ENCODE measurements around the gene CIZ1.

GRCh38 chr9:127833830-127834164, 20.7 kb downstream of the ENG start:
- PRO-cap: no peak
- RAMPAGE, long total RNA, 4 experiments: no peak in any of the 4 experiments

DNA sequence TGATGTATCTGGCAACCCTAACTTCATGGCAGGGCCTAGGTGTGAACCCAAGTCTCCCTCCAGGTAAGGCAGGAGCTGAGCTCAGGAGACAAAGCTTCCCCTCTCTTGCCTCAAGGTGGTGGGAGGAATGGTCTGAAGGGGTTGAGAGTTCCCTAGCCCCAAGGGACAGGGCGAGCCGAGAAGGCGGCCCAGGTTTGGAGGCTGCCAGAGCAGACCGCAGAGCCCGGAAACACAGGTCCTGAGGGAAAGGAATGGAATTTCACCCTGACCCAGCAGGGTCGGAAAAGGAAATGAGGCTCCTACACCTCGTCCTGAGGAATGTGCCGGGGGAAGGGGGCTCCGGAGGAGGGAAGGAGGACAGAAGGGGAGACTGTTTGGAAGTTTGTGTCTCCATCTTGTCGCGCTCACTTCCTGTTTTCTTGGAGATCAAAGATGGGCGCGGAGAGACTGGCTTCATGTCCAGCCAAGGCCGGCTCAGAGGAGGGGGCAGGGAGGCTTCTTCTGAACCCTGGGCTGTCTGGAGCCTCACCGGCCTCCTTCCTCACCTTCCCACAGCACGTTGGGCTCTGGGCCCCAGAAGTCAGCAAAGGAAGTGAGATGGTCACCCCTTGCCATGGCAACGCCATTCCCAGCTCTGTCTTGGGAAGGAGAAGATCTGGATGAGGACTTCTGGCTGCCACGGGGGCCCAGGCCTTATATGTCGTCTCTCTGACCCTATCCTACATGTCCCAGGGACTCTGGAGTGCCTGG, 9.5 kb downstream of the ENG start:
- PRO-cap: no peak
- RAMPAGE, long total RNA, 4 experiments: no peak in any of the 4 experiments

GRCh38 chr9:127904138-127904349, 4.6 kb upstream of the ST6GALNAC6 start:
- PRO-cap: no peak
- RAMPAGE, long total RNA, 4 experiments: no peak in any of the 4 experiments

GRCh38 chr9:127926037-127926833, 4.3 kb downstream of the PIP5KL1 start:
- PRO-cap: no peak
- RAMPAGE, long total RNA, 4 experiments: no peak in any of the 4 experiments

DNA sequence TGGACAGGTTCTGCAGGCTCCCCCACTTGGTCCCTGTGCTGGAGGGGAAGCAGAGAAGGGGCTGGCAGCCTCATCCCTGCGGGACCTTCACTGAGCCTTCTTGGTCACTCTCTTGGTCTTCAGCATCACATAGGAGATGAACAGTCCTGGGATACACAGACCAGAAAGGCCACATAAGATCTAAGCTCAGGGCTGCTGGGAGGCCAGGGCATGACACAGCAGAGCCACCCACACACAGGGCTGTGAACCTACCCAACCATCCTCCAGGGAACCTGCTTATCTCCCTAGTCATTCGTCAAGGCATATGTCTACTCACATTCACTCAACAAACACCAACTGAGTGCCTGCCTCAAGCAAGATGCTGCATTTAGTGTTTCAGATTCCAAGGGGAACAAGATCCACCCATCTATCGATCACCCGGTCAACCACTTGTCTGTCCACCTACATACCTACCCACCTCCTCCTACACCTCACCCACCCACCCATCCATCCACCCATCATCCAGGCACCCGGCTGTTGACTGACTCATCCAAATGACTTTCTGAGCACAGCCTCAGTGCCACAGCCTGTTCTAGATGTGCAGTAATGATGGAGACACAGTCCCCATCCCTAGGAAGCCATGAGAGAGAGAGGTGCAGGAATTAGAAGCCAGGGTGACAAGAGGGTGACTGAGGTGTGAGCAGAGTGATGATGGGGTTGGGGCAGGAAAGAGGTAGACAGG, 1.9 kb downstream of the DPM2 start:
- PRO-cap: no peak
- RAMPAGE, long total RNA, 4 experiments: no peak in any of the 4 experiments

DNA sequence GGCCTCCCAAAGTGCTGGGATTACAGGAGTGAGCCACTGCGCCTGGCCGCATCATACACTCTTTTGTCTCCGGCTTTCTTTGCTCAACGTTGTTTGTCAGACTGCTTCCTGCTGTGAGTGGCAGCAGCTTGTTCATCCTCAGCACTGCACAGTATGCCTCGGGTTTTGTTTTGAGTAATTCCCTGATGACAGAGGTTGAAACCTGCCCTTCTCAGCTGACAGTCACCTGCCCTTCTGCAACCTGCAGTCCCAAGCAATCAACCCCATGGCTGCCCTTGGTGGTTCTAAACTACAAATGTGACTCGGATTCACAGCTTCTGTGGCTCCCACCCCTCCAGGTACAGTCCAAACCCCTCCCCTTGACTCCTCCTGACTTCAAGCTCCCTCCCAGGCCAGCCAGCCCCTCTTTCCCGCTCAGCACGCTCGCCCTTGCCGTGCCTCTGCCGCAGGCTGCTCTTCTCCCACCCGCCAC, 10.4 kb downstream of the EEIG1 start:
- PRO-cap: no peak
- RAMPAGE, long total RNA, 4 experiments: no peak in any of the 4 experiments

DNA sequence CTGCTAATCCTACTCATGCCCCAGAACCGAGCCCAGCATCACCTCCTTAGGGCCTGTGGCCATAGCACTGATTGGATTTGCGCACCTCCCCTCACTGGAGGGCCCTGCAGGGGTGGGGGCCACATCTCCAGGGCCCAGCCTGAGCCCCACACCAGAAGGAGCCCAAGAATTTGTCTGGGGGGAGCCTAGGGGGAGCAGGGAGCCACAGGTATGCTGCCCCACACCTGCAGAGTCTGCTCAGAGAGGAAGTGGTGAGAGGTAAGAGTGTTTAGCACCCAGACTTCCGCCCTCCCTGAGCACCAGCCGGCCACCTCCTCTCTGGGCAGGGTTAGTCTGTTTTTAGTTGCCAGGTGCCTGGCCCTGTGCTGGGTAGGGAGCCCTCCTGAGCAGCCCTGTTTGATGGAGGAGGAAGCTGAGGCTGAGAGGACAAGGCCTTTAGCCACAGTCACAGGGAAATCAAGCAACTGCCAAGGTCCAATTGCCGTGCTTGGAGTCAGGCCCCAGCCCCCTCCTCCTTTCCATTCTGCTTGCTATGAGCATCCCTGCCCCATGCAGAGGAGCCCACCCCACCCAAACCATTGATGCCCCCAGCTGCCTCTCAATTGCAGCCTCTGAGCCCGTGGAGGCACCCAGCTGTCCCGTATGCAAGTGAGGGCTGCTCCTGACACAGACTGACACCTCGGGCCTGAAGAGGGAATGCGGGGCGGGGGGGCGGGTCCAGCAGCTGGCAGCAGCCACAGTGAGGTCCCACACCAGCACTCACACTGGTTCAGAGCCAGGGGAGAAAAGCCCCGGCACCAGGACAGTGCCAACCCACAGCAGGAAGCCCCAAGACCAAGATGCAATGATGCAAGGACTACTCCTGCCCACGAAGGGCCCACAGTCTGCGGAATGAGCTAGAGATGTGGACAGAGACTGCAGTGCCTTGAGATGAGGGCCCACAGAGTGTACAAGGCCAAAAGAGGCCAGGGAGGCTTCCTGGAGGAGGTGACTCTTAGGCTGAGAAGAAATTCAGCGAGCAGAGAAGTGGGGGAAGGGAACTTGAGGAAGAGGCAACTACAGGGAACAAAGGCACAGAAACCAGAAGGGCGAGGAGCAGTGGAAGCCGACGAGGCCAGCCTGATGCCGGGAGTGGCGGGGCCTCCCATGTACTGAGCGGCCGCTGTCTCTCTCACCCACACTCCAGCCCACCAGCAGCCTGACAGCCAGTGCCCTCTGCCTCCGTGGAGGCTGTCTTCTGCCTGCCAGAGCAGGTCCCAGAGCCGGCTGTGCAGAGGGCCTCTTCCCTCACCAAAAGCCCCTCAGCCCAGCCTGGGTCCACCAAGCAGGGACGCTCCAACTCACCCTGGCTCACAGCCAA, 9.5 kb downstream of the EEIG1 start:
- PRO-cap: no peak
- RAMPAGE, long total RNA, 4 experiments: no peak in any of the 4 experiments

DNA sequence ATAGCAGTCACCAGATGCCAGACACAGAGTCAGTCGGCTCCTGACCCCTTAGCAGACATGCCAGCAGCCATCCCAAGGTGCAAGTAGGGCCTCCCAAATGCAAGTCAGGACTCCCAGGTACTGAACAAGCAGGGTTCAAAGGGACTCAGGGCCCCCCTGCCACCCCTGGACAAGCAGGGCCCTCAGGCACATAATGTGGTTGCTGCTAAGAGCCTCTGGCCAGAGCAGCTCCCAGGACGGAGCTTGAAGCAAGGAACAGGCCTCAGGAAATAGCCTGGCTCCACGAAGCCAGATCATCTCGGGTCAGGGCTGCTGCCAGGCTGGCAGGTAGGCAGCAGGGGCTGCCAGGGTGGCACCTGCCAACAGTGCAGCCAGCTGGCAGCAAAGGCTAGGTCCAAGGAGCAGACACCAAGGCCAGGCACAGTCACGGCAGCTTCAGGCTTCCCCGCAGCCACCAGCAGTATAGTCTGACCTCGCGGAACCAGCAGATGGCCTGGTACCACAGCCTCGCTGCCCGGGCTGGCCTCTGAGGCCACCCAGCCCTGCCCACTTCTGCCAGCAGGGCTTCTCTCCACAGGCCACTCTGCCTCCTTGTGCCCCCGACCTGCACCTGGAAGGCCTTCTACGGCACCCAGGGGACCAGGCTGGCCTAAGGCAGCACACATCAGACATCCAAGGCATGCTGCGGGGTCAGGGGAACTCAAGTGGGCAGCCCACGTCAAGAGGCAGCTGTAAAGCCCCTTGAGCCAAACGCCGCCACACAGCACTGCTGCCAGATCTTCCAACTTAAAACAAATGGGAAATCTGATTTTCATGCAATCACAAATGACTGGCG, 7.4 kb downstream of the EEIG1 start:
- PRO-cap: no peak
- RAMPAGE, long total RNA, 4 experiments: no peak in any of the 4 experiments

- PRO-cap: no peak
- RAMPAGE, long total RNA, 4 experiments: no peak in any of the 4 experiments
Observed at GRCh38 chr9:127976294-127976981, 4.4 kb downstream of the EEIG1 start.

DNA sequence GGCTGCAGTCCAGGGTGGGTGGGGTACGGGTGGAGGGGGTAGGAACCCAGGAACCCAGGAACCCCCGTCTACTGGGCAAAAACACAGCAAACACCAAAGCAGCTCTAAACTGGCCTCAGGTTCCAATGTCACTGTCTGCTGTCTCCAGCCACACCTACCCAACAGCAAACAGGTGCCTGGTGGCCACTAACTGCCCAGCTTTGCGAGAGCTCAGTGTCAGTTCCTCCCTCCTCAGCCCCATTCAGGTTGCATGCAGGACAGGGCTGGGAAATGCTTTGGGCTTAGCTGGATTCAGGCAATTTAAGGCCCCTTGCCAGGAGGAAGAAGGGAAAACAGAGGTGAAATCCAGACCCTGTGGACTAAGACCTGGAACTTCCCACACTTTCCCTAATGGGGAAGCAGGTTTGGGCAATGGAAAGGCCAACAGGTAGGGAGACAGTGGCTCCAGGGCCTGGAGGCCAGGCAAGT, 3.8 kb downstream of the EEIG1 start:
- PRO-cap: no peak
- RAMPAGE, long total RNA, 4 experiments: no peak in any of the 4 experiments

- PRO-cap: no peak
- RAMPAGE, long total RNA, 4 experiments: no peak in any of the 4 experiments
Observed at GRCh38 chr9:127979020-127979866, 1.5 kb downstream of the EEIG1 start.

- PRO-cap: unidirectional peak, minus-strand start at chr9:127980533
- RAMPAGE, long total RNA, 4 experiments: no peak in any of the 4 experiments
Observed at GRCh38 chr9:127979867-127980897, 607 bp downstream of the EEIG1 start.

- PRO-cap: no peak
- RAMPAGE, long total RNA, 4 experiments: no peak in any of the 4 experiments
Observed at GRCh38 chr9:128062059-128062718, 4.9 kb downstream of the NAIF1 start.

DNA sequence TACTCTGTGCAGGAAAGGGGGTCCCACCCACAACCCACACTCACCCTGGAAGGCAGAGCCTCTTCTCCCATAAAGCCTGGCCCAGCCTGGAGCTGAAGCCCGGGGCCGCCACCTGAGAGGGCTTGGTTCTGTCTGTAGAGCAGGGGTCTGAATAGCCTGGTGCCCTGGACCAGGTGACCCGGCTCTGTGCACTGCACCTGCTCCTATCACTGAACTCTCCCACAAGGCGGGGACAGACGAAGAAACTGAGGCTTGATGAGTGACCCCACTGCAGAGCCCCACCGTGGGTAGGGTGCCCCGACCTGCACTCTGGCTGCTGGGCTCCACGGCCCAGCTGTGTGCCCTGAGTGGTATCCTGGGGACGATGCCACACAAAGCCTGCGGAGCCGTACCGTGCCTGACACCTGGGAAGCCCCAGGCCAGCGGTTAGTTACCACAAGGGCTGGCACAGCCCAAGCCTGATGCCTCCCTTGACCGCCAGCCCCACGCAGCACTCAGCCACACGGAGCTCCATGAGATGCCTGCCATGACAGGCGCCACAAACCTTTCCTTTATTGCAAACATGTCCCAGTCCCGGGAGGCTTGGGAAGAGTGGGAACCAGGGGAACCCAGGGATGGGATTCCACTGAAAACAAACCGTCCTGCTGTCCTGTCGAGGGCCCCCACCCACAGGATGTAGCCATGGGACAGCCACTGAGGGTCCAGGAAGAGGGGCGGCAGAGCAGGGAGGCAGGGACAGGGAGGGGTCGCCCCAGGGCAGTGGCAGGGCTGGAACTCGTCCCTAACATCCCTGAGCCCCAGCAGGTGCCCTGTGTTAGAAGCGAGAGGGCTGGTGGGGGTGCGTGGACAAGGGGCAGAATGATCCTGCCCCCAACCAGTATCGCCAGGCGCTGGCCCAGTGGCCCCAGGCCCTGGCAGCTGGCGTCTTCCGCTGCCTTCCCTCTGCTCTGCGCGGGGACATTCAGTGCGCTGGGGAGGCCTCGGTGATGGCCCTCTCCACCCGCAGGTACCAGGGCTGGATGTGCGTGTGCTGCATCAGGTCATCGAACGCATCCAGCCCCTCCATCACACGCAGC, 7.0 kb downstream of the PTGES2 start:
- PRO-cap: no peak
- RAMPAGE, long total RNA, 4 experiments: no peak in any of the 4 experiments

DNA sequence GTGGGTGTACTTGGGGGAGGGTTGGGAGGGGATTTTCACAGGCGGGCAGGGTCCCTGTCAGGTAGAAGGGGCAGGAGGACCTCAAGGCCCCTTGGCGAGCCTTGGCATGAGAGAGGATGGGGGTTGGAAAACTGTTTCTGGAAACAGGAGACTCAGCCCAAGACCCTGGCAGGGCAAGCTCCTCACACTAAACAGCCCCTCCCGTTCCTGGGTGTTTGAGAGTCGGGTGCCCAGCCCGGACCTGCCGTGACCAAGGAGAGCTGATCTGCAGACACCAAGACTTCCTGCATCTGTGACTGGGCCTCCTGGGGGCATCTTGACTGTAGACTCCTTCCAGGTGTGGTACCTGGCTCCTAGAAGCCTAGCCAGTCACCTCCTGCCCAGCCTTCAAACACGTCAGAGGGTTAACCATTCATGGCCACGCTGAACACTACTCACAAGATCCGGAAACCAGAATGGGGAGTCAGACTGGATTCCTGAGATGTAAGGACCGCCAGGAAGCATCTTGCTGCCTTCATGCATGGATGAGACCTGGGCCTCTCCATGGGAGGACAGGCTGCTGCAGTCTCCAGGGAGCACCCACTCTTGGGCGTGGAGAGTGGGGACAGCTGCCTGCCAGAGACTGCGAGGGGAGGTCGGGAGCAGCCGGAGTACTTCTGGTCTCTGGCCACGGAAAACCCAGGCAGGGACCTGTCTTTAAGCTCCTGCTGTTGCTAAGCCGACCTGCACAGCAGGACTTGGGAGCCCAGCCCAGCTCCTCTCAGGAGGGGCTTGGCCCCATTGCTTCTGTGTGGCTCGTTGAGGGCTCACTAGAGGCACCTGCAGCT, 3.7 kb upstream of the LCN2 start:
- PRO-cap: no peak
- RAMPAGE, long total RNA, 4 experiments: no peak in any of the 4 experiments

- PRO-cap: no peak
- RAMPAGE, long total RNA, 4 experiments: no peak in any of the 4 experiments
Observed at GRCh38 chr9:128185499-128186009, 5.8 kb downstream of the CIZ1 start.

DNA sequence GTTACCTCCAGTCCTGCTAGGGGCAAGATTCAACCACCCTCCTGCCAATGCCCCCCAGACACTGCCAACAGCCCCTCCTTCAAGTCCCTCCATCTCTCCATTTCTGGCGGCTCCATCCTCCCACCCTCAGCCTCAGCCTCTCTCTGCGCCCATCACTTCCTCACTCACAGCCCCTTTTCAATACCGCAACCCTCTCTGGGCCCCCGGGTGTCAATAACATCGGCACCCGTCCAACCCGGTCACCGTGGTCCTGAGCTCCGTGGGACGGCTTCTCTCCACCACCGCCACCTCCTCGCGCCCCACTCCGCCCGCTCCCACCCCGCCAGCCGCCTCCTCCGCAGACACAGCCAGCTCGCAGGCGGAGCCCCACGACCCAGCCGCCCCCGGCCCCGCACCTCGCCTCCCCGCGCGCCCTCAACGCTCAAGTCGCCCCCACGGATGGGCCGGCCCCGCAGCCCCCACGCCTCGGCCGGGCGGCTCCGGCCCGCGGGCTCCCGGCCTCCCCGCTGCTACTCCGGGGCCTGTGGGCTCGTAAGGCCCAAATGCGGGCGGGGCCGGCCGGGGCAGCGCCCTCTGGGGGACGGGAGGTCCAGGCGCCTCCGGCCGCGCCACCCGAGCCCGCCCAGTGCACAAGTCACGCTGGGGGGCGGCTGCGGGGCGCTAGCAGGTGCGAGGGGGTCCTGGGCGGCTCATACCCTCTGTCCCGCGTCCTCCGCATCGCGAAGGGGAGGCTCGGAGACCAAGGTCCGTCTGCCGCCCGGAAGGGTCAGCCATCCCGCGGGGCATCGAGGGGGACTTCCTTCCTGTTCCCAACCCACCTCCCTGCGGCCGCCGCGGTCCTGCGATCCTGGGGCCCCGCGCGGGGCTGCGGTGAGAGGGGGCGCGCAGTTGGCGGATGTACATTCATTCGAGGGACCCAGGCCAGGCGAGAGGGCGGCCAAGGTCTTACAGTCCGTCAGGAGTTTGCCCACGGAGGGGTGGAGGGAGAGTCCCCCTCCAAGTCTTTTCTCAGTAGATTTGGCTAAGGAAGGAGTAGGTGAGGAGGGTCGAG, at the start of gene CIZ1:
CIZ1 (minus strand) TSS at position 536 of the 1,051 bp plus-strand sequence.
- PRO-cap: unidirectional peak, minus-strand start at position 515 of the sequence
- RAMPAGE, long total RNA, 4 experiments: start-site peak on the plus strand in 1 of 4 experiments, centred at position 609 of the sequence, 7 reads per replicate; start-site peak on the minus strand in 2 of 4 experiments, centred at positions 481 to 482 of the sequence, 19 to 24 reads per replicate

GRCh38 chr9:128405654-128406290, 14.9 kb upstream of the CERCAM start:
- PRO-cap: no peak
- RAMPAGE, long total RNA, 4 experiments: no peak in any of the 4 experiments

DNA sequence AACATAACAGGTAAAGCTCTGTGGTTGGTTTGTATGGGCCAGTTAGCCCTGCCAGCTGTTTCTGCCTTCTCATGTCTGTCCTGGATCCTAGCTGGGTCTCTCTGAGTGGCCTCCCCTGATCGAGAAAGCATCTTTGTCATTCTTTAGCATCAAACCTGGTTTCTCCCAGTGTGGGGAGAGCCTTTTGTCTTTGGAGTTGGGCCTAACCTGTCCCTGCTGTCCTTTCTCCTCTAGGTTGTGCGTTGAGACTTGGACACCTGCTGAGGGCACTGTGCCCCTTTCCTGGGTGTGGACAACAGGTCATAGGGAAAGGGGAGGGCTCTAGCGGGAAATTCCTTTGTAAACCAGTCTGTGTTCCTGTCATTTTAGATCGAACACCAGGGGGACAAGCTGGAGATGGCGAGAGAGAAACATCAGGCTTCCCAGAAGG, 8.8 kb upstream of the GLE1 start:
- PRO-cap: no peak
- RAMPAGE, long total RNA, 4 experiments: no peak in any of the 4 experiments

DNA sequence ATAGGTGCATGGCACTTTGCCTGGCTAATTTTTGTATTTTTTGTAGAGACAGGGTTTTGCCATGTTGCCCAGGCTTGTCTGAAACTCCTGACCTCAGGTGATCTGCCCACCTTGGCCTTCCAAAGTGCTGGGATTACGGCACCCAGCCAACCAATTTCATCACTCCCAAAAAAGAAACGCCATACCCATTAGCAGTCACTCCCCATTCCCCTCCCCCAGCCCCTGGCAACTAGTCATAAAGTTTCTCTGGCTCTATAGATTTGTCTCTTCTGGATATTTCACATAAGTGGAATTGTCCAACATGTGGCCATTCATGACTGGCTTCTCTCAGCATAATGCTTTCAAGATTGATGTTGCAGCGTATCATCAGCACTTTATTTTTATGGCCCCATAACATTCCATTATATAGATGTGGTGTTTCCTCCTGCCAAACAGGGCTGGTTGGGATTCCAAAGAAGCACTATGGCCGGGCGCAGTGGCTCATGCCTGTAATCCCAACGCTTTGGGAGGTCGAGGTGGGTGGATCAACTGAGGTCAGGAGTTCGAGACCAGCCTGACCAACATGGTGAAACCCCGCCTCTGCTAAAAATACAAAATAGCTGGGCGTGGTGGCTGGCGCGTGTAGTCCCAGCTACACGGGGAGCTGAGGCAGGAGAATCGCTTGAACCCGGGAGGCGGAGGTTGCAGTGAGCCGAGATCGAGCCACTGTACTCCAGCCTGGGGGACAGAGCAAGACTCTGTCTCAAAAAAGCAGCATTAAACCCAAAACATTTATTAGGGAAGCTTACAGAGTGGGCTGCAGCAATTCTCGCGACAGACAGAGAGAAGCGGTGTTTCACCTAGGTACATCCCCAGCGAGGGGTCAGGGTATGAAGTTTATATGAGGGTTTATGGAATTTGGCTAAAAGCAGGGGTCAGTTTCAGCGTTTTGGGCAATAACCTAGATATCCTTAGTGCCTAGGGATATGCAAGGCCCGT, 1.1 kb upstream of the GLE1 start:
- PRO-cap: no peak
- RAMPAGE, long total RNA, 4 experiments: no peak in any of the 4 experiments

Data from sigmoid colon (tissue), 4 donors.